Metanephros (tissue), 2 donors: ENCODE results near the genes CCM2L, MAPRE1 and BPIFB4.

- RAMPAGE, long total RNA = no peak
Observed at GRCh38 chr20:31841857-31842336, 3.5 kb downstream of the FOXS1 start.

GRCh38 chr20:31894908-31895514 lies 24.6 kb downstream of the TTLL9 start:
- RAMPAGE, long total RNA = no peak

DNA sequence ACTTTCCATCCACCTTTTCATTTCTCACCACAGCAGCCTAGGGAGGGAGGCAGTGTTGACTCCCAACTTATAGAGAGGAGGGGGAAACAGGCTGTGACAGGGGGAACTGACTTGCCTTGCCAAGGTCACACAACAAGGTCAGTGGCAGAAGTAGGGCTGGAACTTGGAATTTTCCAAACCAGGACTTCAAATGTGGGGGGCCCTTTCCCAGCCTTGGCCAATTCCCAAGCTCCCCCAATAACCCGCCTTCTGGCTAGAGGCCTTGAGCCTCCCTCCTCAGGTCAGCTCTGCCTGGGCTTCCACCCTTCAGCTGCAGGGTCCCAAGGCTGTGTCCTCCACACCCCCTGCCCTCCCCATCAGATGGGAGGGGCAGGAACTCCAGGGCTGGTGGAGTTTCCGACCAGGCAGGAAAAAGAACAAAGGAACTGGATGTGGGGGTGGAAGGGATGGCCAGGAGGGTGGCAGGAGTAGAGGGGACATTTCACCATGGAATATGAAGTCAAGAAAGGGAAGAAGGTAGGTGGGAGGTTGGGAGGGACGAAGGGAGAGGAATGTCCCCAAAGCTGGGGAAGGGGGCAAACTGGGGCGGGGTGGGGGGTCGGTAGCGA lies at the start of gene CCM2L:
Gene CCM2L (plus strand): TSS at position 470 of the 608 bp plus-strand sequence.
- RAMPAGE, long total RNA = no peak

- RAMPAGE, long total RNA = no peak
Observed at GRCh38 chr20:32051335-32051620, 764 bp upstream of the HCK start.

DNA sequence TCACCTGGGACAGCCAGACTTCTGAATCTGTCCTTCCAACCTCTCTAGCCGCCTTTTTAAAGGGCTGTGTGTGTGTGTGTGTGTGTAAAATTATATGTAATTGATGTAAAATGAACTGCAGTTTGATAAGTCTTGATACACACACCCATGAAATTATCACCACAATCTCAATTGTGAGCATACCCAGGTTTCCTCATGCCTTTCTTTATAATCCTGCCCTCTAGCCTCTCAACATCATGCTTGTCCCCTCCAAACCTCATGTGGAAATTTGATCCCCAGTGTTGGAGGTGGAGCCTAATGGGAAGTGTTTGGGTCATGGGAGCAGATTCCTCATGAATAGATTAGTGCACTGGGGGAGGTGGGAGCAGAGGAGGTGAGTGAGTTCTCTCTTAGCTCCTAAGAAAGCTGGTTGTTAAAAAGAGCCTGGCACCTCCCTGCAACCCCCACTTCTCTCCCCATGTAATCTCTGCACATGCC lies 39.1 kb downstream of the PLAGL2 start:
- RAMPAGE, long total RNA = no peak

GRCh38 chr20:32285525-32286346 lies 8.3 kb downstream of the KIF3B start:
- RAMPAGE, long total RNA = no peak

DNA sequence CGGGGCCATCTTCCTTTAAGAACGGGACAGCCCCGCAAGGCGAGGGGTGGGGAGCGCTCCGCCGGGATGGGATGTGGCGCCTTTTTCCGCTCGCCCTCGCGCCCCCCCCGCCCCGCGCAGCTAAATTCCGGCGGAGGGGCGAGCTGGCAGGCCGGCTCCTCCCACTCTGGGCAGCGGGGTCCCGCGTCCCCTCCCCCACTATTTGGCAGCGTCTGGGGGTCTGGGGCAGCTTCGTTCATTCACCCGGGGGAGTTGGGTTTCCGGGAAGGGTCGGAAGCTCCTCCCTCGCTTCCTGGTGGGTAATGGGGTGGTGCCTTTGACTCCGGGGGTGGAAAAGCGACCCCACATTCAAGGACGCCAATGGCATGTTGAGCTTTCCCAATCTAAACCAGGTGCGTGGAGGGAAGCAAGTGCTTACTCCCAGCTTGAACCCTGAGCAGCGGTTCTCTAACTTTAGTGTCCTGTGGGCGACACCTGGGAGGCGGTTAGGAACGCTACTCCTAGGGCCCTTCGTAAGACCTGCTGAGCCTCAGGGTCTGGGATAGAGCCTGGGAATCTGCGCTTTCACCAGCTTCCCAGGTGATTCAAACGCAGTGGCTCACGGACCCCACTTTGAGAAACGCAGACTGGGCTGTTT lies 930 bp downstream of the ASXL1 start:
- RAMPAGE, long total RNA = no peak

- RAMPAGE, long total RNA = no peak
Observed at GRCh38 chr20:32457884-32458811, 100.0 kb downstream of the ASXL1 start.

DNA sequence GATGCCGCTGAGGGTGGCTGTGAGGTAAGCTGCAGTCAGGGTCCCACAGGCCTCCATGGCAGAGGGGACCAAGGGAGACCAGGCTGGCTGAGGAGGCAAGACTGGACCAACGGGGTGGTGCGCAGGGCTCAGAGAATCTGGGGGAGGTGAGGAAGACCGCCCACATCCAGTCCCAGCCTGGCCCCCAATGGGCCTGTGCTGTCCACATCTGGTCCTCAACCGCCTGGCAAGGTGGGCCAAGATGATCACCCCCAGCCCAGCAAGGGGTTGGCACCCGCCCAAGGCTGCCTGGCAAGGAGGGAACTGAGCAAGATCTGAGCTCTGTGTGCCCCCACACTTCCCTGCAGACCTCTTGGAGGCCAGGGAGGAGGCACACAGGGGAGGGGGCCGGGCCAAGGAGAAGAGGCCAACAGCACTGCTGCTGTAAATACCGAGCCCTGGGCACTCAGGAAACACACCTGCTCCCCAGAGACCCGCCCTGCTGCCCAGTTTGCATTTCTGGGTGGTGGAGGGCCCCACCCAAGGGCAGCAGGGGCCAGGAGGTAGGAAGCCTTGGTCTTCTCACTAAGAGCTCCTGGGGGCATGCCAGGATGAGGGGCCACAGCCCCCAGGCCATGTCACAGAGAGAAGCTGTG lies 109.5 kb downstream of the ASXL1 start:
- RAMPAGE, long total RNA = no peak

DNA sequence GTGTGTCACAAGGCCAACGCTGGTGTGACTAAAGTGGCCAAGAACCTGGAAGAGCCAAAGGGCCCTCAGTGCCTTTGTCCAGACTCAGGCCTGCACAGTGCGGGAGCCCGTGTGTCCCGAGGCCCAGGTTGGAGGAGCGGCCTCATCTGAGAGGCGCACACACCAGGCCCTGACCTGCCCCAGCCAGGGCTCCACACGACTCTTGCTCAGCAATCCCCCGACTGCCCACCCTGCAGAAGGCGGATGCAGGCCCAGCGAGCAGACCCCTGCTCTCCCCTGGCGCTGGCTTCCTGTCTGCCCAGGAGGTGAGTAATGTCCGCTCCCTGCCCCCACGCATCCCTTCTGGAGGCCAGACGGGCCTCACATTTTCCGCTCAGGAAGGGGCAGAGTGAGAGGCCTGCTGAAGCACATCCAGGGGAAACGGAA lies 111.7 kb downstream of the ASXL1 start:
- RAMPAGE, long total RNA = no peak

DNA sequence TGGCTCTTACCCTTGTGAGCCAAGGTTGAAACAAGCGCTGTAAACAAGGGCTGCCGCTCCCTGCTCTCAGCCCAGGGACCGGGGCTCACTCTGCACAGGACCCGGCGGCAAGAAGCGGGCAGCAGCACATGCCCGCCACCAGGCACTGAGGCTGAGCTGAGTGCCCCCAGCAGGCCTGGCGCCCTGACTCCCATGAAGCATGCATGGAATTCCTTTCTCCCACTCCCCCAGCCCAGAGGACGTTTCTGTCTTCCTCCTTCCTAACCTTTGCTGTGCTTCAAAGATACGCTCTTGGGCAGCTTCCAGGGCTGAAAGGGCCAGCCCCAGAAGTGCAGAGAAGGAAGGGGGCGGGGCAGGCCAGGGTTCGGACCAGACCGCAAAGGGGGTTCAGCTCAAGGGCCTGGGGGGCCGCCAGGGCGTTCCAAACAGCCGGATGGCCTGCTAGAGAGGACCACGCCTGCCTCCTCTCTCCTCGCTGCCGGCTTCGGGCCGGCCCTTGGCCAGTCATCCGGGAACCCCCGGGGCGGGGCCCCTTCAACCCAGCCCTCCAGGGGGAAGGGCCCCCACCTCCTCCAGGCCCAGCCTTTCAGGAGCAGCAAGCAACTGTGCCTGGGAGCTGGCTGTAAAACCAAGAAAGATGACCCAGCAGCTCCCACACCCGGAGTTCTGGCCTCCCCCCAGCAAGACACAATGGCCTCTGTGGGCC lies 110.0 kb downstream of the NOL4L start:
- RAMPAGE, long total RNA = no peak

- RAMPAGE, long total RNA = no peak
Observed at GRCh38 chr20:32509589-32510151, 75.5 kb downstream of the NOL4L start.

DNA sequence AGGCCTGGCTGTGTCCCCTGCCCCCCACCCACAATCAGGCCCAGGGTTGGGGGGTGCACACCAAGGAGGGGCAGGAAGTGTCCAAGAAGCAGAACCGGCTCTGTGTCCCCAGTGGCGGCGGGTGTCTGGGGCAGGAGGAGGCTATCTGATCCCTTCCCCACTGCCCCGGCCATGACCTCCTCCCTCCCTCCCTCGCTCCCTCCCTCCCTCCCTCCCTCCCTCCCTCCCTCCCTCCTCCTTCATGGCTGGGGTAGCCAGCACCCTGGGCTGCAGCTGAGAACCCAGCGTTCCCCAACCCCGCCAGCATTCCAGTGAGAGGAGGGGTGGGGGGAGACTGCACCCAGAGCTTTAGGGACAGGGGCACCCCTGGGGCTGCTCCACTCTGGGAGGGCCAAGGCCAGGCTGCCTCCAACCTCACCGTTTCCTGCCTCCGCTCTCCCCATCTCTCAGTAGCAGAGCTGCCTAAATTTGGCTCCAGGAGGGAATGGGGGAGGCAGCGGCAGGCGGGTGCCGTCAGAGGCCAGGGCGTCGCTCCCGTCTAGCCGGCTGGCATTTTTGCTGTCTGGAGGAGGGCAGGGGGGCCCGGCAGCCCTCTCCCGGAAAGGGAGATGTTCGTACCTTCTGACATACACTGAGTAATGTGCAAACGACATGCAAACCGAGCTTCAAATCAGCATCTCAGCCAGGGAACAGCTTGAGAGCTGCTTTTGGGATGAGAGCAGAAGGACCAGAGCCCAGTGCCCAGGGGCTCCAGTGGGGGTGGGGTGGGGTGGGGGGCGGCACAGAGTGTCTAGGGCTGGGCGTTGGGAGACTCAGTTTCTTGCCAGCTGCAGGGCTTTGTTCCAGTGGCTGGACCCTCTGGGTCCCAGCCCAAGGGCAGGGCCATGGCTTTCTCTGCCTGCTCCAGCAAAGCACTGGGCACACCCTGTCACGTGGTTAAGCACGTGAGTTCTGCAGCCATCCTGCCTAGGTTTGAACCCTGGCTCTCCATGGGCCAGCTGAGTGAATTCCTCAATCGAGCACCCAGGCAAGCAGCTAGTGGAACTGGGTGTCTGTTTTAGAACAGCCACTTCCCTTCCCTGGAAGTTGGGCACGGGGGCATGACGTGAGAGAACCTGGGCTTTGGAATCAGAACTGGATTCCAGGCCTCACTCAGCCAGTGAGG lies 46.5 kb downstream of the NOL4L start:
- RAMPAGE, long total RNA = no peak

DNA sequence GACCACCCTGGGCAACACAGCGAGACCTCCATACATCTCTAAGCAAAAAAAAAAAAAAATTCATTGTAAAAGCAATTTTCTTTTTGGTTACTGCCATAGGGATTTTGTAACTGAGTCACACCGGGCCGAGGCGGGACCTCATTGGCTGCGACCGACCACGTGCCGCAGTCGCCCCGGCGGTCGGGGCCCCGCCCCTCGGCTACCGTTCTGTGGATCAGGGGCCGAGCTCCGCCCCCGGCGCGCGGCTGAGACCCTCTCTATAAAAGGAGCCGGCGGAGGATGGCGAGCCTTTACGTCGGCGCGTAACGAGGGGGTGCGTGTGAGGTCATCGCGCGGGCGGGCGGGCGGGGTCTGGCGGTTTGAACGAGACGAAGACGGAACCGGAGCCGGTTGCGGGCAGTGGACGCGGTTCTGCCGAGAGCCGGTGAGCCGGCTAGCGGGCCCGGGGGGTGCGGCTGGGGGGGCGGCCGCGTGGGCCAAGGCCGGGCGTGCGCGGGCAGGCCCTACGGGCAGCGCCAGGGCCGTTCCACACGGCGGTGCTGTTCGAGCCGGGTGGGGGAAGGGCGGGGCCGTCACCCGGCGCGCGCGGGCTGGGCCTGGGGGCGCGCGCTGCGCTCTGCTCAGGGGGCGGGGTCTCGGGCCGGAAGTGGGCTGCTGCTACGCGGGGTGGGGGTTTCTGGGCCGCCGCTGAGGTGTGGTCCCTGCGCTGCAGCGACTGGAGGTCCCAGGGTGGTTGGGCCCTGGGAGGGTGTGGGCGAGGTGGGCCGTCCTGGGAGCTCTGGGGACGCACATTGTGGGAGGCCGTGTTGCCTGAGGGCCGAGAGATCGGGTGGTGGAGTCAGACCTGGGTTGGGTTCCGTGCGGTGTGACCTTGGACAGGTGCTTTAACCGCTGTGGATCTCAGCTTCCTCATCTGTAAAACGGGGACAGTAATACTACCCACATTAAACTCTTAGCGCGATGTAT lies at the start of gene MAPRE1:
Gene MAPRE1 (plus strand): TSS at position 350 of the 966 bp plus-strand sequence.
- RAMPAGE, long total RNA = no peak

- RAMPAGE, long total RNA = no peak
Observed at GRCh38 chr20:32967840-32968072, 36.5 kb downstream of the SUN5 start.

DNA sequence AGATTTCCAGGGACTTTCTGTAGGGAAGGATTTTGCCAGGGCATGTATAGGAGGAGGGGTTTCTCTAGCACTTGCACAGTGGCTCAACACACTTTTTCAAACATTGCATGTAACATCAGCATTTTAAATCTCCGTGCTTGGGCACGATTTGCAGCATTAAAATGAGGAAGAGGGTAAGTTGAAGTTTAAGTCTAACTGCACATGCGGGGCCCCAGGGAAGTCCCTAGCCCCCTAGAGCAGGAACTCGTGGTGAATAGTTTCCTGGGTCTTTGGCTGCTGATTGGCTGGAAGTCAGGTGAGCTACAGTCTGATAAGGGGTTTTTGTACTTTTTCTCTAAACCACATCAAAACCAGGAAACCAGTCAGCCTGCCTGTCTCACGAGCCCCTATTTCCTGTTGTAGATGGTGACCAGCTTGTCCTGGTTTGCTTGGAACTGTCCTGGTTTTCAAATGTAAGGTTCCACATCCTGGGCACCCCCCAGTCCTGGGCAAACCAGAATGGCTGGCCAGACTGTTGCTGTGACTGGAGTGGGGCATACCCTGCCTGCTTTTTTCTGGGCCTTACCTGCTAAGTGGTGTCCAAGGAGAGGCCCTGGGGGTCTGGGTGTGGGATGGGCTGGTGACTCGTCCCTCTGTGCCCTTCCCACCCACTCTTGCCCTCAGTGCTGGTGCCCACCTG lies 32.0 kb downstream of the SUN5 start:
- RAMPAGE, long total RNA = no peak

GRCh38 chr20:32982702-32983406 lies 21.4 kb downstream of the SUN5 start:
- RAMPAGE, long total RNA = no peak

- RAMPAGE, long total RNA = no peak
Observed at GRCh38 chr20:33079351-33079872, at the start of gene BPIFB4. Gene BPIFB4 (plus strand): TSS chr20:33079643.

DNA sequence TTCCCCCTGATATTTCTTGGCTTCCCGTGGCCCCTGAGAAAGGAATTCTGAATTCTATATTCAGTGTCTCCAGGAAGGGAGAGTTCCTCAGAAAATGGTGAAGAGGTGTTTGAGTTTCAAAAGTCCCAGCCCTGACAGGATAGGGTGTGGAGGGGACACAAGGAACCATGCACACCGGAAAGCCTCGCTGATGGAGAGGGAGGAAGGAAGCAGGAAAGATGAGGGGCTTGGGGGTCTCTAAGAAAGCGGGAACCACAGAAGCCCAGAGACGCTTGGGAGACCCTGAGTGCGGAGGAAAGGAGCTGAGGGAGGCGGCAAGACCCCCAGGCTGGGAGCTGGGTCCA lies 49.6 kb downstream of the BPIFB1 start:
- RAMPAGE, long total RNA = no peak

DNA sequence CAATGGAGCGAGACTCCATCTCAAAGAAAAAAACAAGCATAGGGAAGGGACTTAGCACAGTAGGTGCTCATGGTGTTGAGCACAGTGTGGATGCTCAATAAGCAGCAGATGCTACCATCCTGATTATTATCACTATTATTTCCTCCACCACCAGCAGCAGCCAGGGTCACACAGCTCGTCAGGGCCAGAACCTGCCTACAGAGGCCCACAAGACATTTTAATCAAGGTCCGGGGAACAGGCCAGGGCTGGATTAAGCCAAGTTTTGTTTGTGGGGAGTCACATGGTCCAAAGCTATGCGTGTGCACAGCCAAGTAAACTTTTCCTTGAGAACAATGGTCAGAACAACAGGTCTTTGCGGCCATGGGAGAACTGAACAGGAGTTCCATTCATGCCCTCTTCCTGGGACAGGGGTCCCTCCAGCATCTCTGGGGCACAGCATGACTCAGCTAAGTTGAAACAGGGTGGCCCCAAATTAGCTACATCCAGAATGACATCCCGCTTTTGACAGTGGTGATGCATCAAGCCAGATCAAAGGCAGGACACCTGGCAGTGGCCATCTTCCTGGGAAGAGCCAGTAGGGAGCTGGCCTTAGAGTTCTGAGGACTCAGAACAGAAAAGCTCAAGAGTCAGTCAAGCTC lies 11.7 kb downstream of the SNTA1 start:
- RAMPAGE, long total RNA = no peak